Melanocyte of skin (primary cell): ENCODE results near the genes CCNI and CXCL13.

DNA sequence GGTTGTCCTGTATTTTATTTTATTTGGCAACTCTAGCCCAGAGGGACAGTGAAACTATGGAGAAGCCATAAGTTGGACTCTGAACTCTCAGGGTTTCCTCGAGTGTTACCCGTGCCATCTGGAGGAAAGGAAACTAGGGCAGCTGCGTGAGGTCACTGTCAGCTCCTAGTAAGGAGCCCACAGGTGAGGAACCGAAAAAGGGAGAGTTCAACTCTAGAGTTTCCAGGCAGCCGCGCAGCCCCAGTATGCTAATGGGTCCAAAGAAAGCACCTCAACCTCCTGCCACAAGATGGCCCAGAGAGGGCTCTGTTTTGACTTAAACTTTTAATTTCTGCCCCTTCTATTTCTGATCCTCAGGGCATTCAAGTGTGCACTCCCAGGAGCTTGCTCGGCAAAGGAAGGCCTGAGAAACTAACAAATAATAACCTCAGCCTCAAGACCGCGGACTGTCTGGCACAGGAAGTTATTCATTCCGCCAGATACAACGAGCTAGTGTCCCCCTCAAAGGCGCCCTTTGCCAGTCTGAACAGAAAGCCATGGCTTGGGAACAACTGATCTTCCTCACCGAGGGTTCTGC, 13.9 kb downstream of the SCARB2 start:
- CAGE, long polyA plus RNA, 2 experiments = no peak in any of the 2 experiments

DNA sequence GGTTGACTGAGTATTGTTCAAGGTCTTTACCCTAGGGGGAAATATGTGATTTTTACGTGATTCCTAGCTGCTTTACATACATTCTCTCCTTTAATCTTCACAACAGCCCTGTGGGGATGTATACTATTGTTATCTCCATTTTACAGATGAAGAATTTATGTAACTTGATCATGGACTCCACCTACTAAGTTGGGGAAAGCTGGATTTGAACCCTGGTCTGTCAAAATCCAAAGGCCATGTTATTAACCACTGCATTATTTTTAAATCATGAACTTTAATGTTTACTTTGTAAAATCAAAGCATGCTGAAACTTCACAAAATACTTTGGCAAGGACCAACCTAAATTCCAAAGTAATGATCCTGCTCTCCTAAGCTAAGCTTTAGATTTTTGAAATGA, 26.1 kb downstream of the FAM47E start:
- CAGE, long polyA plus RNA, 2 experiments = no peak in any of the 2 experiments

DNA sequence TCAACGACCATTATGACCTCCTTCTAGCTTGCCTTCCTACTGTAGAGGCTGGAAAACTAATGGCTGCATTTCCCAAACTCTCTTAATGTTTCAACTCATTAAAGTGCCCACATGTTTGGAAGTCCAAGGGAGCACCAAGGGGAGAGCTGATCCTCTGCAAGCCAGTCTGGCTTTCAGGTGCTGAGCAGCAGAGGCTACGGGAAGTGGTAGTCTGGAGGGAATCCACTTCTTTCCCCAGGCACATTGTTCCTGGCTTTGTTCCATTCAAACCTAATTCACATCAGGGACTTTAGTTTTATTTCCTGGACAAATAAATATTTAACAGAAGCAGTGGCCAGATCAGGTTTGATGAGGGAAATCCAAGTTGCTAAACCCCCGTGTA, 13.9 kb upstream of the STBD1 start:
- CAGE, long polyA plus RNA, 2 experiments = no peak in any of the 2 experiments

GRCh38 chr4:76307110-76307365, 505 bp downstream of the STBD1 start:
- CAGE, long polyA plus RNA, 2 experiments = no peak in any of the 2 experiments

GRCh38 chr4:76587963-76588879, 153.2 kb downstream of the SHROOM3 start:
- CAGE, long polyA plus RNA, 2 experiments = no peak in any of the 2 experiments

- CAGE, long polyA plus RNA, 2 experiments = no peak in any of the 2 experiments
Observed at GRCh38 chr4:76610946-76612142, 176.3 kb downstream of the SHROOM3 start.

DNA sequence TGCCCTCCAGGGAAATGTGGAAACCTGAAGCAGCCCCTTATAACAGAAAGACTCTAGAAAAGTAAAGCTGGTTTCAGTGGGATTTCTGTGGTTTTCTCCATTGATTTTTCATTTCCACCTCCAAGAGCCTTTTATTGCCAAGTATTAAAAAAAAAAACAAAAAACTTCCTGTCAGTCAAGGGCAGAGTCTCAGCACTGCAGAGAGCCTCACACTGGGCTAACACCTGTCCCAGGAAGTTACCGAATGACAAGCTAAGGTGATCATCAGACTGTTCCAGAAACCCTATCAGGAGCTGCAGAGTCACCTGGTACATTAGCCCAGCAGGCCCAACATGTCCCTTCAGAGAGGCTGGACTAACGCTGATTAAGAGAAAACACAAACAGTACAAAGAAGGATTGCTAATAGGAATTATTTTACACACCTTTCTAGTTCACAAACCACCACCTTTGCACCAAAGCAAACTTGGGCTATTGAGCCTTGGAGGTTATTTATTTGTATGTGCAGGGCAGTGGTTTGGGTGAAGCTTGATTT, 186.0 kb downstream of the SHROOM3 start:
- CAGE, long polyA plus RNA, 2 experiments = no peak in any of the 2 experiments

DNA sequence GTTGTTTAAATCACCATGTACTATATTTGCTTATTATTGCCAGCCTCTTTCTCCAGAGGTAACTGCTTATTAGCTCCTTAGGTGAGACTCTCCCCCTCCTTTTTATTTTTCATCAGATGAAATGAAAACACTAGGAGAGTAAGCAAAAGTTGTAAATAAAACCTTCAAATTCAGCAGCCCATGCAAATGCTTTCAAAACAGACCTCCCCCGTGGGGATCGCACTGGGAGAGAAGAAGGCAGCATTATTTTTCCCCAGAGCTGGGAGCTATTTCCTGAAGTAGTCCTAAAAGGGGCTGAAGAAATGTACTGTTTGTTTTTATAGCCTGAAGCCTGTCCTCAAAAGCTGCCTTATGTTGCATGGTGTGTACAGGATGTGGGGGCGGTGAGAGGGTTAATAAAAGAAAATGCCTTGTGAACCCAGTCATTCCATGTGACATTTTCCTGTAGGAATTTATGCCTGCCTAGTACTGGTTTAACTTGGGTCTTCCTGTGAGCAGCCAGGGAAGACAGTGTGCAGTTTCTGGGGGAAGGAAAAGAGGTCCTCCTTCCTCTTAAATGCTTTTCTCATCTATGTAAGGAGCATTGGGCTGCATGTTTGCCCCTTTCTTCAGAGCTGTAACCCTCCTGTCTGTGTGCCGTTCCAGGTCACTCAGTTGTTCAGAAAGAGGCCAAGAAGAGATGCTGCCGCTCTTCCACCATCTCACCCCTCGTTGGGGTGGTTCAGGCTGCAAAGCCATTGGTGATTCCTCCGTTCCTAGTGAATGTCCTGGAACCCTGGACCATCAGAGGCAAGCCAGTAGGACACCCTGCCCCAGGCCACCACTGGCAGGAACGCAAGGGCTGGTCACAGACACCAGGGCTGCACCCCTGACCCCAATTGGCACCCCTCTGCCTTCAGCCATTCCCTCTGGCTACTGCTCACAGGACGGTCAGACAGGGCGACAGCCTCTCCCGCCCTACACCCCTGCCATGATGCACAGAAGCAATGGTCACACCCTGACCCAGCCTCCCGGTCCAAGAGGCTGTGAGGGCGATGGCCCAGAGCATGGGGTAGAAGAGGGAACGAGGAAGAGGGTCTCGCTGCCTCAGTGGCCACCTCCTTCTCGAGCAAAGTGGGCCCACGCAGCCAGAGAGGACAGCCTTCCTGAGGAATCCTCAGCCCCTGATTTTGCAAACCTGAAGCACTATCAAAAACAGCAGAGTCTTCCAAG, 143.9 kb downstream of the SOWAHB start:
- CAGE, long polyA plus RNA, 2 experiments = no peak in any of the 2 experiments

DNA sequence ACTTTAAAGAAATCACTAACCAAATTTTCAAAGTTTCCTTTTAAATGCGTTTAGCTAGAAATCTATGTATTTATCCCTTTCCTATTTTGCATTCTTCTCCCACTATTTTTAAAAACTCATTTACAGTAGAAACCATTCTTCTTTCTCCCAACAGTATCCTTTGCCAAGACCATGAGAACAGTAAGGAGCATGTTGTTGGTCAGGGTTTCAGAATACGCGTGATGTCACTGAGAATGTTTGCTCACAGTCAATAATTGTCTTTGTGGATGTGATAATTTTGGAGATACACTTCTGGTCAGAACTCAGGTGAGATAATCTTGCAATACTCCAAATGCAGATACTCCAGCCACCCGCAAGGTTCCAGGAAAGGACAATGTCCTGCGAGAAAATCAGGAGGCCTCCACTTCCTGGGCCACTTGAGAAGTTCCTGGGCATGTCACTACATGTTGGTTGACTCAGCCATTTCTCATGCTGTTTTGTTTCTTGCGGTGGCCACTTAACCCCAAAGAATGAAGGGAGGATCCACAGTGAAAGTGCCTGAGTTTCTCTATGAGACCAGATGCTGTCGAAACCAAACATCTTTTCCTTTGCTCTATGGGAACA, 116.2 kb downstream of the SOWAHB start:
- CAGE, long polyA plus RNA, 2 experiments = no peak in any of the 2 experiments

- CAGE, long polyA plus RNA, 2 experiments = no peak in any of the 2 experiments
Observed at GRCh38 chr4:76801387-76802266, 96.3 kb downstream of the SOWAHB start.

- CAGE, long polyA plus RNA, 2 experiments = no peak in any of the 2 experiments
Observed at GRCh38 chr4:76830866-76831350, 67.0 kb downstream of the SOWAHB start.

DNA sequence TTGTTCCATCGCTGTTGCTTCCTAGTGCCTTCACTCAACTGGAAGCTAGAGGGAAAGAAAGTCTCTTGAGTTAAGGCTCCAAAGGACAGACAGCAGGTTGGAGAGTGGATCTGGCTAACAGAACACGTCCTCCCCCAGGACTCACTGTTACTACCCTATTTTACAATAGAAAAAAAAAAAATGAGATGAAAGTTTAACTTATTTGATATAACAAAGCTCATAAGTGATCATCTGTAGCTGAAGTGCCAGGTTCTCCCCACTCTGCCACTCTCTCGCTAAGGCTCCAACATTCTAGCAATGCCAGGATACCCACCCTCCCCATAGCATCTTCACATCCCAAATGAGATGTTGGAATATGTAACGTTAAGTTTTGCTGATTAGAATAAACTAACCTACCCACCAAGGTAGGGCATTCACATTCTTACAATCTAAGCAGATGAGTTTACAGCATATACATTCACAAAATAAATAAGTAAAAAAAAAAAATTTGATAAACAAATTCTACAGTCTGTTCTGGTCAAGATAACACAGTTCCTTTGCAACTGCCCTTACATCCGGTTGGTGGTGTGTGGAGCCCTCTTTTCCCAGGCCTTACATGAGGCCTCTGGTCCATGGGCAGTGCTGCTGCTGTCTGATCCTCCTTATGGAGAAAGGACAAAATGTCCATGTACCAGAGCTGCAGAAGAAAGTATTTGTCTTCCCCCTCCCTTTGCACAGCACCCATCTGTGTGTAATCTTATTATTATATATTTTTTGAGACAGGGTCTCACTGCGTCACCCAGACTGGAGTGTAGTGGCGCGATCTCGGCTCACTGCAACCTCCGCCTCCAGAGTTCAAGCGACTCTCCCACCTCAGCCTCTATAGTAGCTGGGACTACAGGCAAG, 2.3 kb upstream of the SEPTIN11 start:
- CAGE, long polyA plus RNA, 2 experiments = no peak in any of the 2 experiments

GRCh38 chr4:76989052-76989752, 39.6 kb downstream of the SEPTIN11 start:
- CAGE, long polyA plus RNA, 2 experiments = no peak in any of the 2 experiments

DNA sequence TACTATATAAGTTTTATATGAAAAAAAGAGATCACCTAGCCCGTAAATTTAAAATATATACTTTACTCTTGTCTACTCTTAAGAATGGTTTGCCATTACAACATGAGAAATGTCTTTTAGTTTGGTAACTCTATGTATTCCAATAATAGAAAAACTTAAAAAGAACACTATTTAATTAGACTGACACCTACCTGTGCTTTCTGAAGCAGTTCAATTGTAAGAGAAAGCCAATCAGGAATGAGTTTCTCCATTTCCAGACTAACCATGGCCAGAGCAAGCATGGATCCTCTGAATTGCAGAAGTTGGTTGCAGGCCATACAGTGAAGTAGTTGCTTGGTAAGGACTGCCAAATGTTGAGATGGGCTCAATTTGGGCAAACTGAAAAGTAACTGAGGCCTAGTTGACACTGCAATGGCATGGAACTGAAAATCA, 20.8 kb downstream of the CCNI start:
- CAGE, long polyA plus RNA, 2 experiments = no peak in any of the 2 experiments

- CAGE, long polyA plus RNA, 2 experiments = no peak in any of the 2 experiments
Observed at GRCh38 chr4:77075869-77076554, at the start of gene CCNI. CCNI (minus strand) TSS chr4:77075989.

DNA sequence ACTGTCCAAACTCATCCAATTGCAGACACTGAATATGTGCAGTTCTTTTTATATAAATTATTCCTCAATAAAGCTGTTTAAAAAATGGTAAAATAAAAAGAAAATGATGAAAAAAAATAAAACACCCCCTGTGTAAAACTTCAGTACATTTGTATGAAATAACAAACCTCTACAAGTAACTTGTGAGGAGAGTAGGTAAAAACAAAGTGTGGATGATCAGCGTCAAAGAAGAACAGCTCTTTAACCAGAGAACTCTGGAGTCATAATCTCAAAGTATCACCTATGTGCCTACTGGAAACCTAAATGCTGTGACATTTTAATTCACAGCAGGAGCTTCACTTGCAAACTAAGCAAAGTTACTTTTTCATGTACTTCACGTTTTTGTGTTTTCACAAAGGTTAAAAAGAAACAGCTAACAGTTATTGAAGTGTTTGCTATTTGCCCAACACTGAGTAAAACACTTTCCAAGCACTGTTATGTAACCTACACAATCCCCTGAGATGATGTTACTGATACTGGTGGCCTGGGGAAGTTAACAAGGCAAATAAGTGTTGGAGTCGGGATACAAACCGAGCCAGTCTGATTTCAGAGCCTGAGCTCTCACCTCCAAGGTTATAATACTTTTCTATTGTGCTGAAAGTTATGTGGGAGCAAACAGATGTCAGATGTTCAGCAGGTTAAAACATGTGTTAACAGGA, 4.2 kb upstream of the CXCL13 start:
- CAGE, long polyA plus RNA, 2 experiments = no peak in any of the 2 experiments

- CAGE, long polyA plus RNA, 2 experiments = no peak in any of the 2 experiments
Observed at GRCh38 chr4:77605647-77605948, at the start of gene CXCL13. CXCL13 (plus strand) TSS chr4:77605820.

DNA sequence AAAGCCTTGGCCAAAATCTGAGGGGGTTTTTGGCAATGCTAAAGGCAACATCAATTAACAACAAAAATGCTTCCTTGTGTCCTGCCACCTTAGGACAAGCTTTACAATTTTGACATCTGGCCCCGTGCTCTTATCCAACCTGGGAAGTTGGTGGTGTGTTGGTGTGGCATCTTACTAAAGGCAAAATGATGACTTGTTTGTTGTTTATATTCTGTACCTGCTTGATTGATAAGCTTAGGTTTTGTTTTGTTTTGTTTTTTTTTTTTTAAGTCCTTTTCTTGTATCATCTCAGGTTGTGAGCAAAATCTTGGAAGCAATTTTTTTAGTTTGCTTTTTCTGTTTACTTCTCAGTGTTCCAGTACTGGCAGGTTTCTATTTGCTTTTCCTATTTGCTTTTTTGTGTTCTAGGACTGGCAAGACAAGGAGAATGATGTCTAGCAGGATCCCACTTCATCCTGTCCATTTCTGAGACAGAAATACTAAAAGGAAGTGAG, 15.5 kb downstream of the CXCL13 start:
- CAGE, long polyA plus RNA, 2 experiments = no peak in any of the 2 experiments

DNA sequence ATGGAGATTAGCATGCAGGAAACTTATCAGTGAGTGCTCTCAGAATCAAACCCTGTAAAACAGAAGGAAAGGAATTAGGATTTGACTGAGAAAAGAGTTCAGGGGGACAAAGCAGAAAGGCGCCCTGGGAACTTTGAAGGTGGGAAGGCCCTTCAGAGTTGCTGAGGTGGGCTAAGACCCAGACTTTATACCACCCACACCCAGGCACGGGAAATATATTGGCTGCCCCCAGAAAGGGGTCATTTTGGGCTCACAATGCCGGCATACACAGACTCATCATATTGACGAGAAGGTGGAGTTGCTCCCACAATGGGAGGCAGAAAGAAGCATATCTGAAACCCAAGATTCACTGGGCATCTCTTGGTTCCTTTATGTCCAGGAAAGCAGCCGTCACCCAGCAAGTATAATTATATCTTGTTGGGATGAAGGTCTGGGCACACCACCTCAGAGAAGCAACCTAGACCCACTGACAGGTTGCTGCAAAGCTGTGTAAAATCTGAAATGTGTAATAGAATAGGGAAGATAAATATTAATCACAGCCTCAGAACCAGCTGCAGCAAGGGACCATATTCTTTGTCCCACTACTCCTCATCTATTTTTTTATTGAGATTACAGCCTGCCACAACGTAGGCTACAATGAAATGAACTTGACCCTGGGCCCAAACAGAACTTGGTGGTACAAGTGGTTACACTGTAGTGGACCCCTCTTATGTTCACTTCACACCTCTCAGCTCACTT, 105.5 kb downstream of the CXCL13 start:
- CAGE, long polyA plus RNA, 2 experiments = no peak in any of the 2 experiments

DNA sequence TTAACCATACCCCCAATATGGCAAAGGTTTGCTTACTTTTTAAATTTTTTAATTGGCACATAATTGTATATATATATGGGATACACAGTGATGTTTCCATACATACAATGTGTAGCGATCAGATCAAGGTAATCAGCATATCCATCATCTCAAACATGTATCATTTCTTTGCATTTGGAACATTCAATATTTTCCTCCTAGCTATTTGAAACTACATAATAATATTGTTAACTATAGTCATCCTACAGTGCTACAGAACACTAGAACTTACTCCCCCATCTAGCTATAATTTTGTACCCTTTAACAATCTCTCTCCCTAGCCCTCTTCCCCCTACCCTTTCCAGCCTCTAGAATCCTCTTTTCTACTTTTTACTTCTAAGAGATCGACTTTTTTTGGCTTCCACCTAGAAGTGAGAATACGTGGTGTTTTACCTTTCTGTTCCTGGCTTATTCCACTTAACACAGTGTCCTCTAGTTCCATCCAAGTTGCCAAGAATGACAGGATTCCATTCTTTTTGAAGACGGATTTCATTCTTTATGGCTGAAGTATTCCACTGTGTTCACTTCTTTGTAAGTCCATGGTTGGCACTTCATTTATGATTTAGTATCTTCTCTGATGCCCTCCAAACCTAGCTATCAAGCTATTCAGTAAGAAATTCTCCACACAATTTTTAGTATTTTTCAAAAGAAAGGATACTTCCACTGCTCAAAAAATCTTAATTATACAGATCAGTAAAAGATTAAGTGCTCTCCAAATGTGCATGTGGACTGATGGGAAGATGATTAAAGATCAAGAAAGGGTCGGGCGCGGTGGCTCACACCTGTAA, 8.5 kb downstream of the CNOT6L start:
- CAGE, long polyA plus RNA, 2 experiments = no peak in any of the 2 experiments